K562 (cell line): ENCODE results near the gene SFXN1.

DNA sequence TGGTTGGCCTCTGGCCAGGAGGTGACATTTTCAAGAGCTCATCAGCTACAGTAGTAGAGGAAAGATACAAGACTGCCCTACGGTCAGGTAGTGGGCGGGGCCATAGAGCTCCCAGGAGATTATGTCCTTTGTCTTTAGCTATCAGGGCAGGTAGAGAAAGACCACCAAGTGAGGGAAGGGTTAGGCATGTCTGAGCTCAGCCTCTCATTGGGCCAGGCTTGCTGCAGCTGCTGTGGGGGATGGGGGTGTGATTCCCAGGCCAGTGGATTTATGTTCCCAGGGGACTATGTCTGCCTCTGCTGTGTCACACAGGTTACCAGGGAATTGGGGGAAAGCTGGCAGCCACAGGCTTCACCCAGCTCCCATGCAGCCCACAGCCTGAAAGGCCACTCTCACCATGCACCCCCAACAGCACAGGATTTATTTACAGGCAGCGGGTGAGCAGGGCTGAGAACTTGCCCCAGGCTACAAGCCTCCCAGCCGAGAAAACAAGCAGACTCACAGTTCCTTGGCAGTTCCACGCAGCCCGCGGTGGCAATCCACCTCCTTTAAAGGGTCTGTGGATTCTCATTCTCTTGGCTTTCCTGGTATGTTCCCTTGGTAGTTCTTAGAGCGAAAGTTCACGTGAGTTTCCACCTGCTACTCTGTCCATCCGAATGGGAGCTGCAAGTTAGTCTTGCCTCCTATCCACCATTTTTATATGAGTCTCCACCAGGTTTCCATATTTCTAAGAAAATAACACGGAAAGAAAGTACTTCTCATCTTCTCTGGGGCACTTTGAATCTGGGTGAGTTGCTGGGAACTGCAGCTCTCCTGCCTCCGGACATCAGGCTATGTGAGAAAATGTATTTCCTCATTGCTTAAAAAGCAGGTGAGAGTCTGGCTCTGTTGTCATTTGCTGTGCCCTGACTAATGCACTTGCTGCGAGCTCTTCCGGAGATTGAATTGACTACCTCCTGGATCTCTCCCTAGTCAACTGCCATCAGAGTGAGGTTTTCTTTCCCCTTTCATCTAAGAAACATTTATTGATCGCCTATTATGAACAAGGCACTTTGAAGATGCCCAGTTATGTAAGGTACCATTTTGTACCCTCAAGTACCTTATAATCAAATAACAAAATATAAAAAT is 37.8 kb upstream of the BOD1 start:
- RAMPAGE, long total RNA, result no peak
- RRBS, result no CpG with 5 or more reads among the region's 15 CpGs
PRO-cap:
- standard, result no peak
- CoPRO, capped RNA only, 2 experiments, result no peak in any of the 2 experiments
- CoPRO, capped and uncapped RNA, 2 experiments, result no peak in any of the 2 experiments
- CoPRO, uncapped RNA only, 2 experiments, result no peak in any of the 2 experiments
CAGE:
- cytosol, long polyA plus RNA, result no peak
- long polyA plus RNA, result no peak
- nucleolus, long total RNA, result no peak
- nucleus, long polyA plus RNA, result no peak

DNA sequence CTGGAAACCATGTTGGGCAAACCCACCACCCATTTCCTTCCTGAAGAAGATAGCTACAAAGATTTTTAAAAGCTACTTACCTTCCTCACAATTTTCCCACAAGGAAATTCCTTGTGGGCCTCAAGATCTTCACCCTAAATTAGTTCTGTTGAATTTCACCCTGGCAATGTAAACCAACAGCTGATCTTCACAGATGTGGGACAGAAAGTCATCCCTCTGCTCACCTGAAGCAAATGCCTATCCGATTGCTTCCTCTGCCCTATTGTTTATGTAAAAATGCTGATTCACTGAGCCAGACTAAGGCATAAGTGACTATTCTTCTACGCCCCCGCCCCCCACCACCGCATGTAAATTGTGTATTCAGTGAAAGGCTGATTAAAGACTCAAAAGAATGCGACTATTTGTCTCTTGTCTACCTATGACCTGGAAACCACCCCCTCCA is 129.5 kb upstream of the BOD1 start:
- RAMPAGE, long total RNA, result no peak
- RRBS, result no CpG with 5 or more reads among the region's 5 CpGs
PRO-cap:
- standard, result no peak
- CoPRO, capped RNA only, 2 experiments, result no peak in any of the 2 experiments
- CoPRO, capped and uncapped RNA, 2 experiments, result no peak in any of the 2 experiments
- CoPRO, uncapped RNA only, 2 experiments, result no peak in any of the 2 experiments
CAGE:
- cytosol, long polyA plus RNA, result no peak
- long polyA plus RNA, result no peak
- nucleolus, long total RNA, result no peak
- nucleus, long polyA plus RNA, result no peak

GRCh38 chr5:173770953-173771838 is 117.0 kb upstream of the CPEB4 start:
- RAMPAGE, long total RNA, result no peak
- RRBS, result no CpG with 5 or more reads among the region's 29 CpGs
PRO-cap:
- standard, result no peak
- CoPRO, capped RNA only, 2 experiments, result no peak in any of the 2 experiments
- CoPRO, capped and uncapped RNA, 2 experiments, result no peak in any of the 2 experiments
- CoPRO, uncapped RNA only, 2 experiments, result no peak in any of the 2 experiments
CAGE:
- cytosol, long polyA plus RNA, result no peak
- long polyA plus RNA, result no peak
- nucleolus, long total RNA, result no peak
- nucleus, long polyA plus RNA, result no peak

DNA sequence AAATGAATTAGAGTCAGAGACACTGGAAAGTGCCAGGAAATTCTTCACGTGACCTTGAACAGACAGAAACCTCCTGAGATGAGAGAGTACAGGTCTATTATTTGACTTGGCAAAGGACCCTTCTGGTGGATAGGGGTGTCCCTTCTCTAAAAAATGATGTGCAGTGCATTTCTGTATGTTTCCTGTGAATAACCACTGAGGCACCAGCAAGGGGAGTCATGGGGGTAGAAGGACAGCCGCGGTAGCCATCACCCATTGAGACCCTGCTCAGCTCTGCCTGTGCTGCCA is 110.9 kb upstream of the CPEB4 start:
- RAMPAGE, long total RNA, result no peak
- RRBS, result no CpG with 5 or more reads among the region's 3 CpGs
PRO-cap:
- standard, result no peak
- CoPRO, capped RNA only, 2 experiments, result no peak in any of the 2 experiments
- CoPRO, capped and uncapped RNA, 2 experiments, result no peak in any of the 2 experiments
- CoPRO, uncapped RNA only, 2 experiments, result no peak in any of the 2 experiments
CAGE:
- cytosol, long polyA plus RNA, result no peak
- long polyA plus RNA, result no peak
- nucleolus, long total RNA, result no peak
- nucleus, long polyA plus RNA, result no peak

- RAMPAGE, long total RNA, result no peak
- RRBS, result no CpG with 5 or more reads among the region's 16 CpGs
PRO-cap:
- standard, result no peak
- CoPRO, capped RNA only, 2 experiments, result no peak in any of the 2 experiments
- CoPRO, capped and uncapped RNA, 2 experiments, result no peak in any of the 2 experiments
- CoPRO, uncapped RNA only, 2 experiments, result no peak in any of the 2 experiments
CAGE:
- cytosol, long polyA plus RNA, result no peak
- long polyA plus RNA, result no peak
- nucleolus, long total RNA, result no peak
- nucleus, long polyA plus RNA, result no peak
These were observed 94.3 kb upstream of the CPEB4 start for GRCh38 chr5:173793643-173794543.

DNA sequence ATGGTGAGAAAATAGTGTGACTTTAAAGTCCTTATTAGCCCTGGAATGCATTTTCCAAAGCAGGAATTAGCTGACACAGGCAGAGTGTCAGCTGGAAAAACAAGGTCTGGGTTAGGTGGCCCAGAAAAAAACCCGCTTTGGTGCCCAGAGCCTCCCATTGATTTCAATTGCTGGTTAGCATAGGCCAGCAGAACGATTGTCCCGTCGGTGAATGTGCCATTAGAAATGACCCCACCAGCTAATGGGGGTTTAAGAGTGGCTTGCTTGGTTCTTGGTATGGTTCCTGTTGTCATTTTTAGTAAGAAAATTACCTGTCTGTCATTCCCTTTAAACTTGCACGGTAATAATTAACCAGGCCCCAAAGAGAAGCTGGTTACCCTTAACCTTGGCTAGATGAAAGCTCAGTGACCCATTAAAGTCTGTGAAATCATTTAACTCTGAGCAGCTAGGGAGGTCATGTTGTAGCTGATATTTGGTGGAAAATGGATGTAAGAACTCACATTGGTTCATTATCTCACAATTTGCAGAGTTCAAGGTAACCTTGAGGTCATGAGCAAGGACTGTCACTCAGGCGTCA is 61.9 kb upstream of the CPEB4 start:
- RAMPAGE, long total RNA, result no peak
- RRBS, result no CpG with 5 or more reads among the region's 6 CpGs
PRO-cap:
- standard, result no peak
- CoPRO, capped RNA only, 2 experiments, result no peak in any of the 2 experiments
- CoPRO, capped and uncapped RNA, 2 experiments, result no peak in any of the 2 experiments
- CoPRO, uncapped RNA only, 2 experiments, result no peak in any of the 2 experiments
CAGE:
- cytosol, long polyA plus RNA, result no peak
- long polyA plus RNA, result no peak
- nucleolus, long total RNA, result no peak
- nucleus, long polyA plus RNA, result no peak

GRCh38 chr5:173873026-173873352 is 15.2 kb upstream of the CPEB4 start:
- RAMPAGE, long total RNA, result no peak
- RRBS, result no CpG with 5 or more reads among the region's 6 CpGs
PRO-cap:
- standard, result no peak
- CoPRO, capped RNA only, 2 experiments, result no peak in any of the 2 experiments
- CoPRO, capped and uncapped RNA, 2 experiments, result no peak in any of the 2 experiments
- CoPRO, uncapped RNA only, 2 experiments, result no peak in any of the 2 experiments
CAGE:
- cytosol, long polyA plus RNA, result no peak
- long polyA plus RNA, result no peak
- nucleolus, long total RNA, result no peak
- nucleus, long polyA plus RNA, result no peak

DNA sequence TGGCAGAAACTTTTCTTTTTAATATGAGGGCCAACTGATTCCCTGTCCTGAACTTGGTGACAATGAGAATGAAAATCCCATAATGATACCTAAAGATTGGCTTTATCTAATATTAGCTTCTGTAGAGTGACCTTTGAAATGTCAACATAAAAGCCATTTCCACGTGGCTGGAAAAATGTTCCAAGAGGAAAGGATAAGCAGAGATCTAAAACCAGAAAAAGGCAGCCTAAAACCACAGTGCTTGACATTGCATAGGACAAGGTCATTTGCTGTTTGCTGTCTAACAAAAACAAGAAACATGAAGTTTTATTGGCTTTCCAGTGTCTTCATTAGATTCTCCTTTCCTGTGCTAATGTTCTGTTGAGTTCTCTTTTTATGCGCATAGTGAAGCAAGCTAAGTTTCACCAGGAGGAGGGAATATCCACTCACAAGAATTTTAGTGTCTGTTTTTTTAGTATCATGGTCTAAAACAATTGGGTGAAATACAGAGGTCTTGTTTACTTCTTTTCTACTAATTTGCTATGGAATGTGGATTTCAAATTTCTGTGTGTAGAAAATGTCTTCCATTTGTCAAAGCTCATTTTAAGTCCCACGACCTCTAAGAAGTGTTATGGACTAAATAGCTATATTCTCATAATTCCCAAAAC is 44.6 kb downstream of the CPEB4 start:
- RAMPAGE, long total RNA, result no peak
- RRBS, result no CpG with 5 or more reads among the region's 3 CpGs
PRO-cap:
- standard, result no peak
- CoPRO, capped RNA only, 2 experiments, result no peak in any of the 2 experiments
- CoPRO, capped and uncapped RNA, 2 experiments, result no peak in any of the 2 experiments
- CoPRO, uncapped RNA only, 2 experiments, result peak in 1 of 2 experiments; most common plus-strand start position 254 of the sequence (in 1)
CAGE:
- cytosol, long polyA plus RNA, result no peak
- long polyA plus RNA, result no peak
- nucleolus, long total RNA, result no peak
- nucleus, long polyA plus RNA, result no peak

DNA sequence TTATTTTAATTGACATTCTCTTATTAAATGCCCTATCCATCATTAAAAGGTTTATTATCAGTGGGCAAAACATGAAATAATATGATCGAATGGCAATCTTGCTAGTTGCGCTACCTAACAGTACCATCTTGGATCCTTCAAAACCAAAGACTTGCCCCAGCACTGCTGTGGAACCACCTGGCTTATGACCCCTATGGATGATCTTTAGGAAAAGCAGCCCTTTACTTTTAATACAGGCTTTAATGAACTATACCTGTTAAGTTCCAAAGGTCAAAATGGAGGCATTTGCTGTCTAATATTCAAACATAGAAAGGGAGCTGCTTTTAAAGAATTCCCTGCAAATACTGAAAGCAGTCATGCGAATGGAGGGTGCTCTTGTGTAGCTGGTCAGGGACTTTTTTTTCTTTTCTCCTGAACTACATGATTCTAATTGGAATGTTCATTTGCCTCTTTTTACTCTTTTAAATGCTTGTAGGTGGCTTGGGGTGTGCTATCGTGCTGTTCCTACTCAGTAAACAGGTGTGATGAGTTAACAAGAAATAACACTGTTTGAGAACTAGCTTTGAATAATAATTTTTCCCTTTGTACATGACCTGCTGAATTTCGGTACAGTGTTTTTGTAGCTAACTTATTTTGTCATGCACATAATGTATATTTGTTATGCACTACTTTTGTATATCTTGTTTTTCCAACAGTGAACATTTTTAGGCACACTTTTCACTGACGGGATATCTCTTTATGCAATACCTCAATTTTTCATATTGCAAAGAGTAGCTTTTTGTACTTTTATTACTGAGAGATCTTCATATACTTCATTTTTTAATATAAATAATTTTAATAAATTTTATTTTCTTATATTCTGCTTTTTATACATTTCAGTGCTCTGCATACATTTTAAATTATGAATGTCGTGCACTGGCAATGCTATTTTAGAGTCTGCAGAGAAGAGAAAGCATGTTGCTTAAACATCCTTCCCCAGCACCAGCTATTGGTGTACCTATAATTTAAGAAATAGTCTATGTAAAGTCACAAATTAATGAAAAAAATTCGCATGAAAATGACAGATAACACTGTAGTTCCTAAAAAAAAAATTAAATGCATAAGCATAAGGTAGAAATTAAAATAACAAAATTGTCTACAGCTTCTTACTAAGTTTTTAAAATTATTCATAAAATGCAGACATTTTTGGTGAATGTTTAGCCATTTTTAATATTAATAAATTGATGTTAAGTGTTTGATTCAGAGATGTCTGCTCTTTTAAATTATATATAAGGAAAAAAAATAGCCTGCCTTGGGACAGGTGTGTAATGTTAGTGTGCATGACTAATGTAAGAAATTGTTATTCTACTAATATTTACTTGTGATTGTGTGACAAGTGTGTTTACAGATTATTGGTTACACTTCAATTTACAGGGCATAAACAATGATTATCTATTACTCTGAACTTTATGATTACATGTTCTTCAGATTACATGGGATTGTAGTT is 30.8 kb upstream of the C5orf47 start:
- RAMPAGE, long total RNA, result no peak
- RRBS, result no CpG with 5 or more reads among the region's 8 CpGs
PRO-cap:
- standard, result no peak
- CoPRO, capped RNA only, 2 experiments, result no peak in any of the 2 experiments
- CoPRO, capped and uncapped RNA, 2 experiments, result no peak in any of the 2 experiments
- CoPRO, uncapped RNA only, 2 experiments, result peak in 1 of 2 experiments; most common plus-strand start position 259 of the sequence (in 1)
CAGE:
- cytosol, long polyA plus RNA, result no peak
- long polyA plus RNA, result no peak
- nucleolus, long total RNA, result no peak
- nucleus, long polyA plus RNA, result no peak

DNA sequence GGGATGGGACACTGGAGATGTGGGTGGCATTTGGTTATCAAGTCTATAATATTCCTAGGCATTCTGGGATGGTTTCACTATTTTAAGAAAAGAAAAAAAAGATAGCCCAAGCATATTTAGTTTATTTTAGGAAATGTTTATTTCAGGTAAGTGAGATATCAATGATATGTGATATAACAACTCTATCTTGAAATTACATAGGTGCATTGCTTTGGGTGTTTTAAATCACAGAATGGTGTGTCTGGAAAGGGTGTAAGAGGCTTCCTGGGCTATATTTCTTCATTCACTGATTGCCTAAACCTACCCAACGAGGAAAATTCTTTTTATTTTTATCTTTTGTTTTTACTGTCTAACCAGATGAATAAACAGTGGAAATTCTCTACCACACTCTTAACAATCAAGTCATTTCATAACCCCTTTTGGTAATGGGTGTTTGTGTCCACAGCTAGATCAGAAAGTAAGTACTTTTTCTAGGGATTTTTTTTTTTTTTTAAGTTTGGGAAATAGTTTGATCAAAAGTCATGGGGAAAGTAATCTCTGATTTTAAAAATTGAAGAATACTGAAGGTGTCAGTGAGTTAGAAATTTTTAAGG is 27.6 kb upstream of the C5orf47 start:
- RAMPAGE, long total RNA, result no peak
- RRBS, result no CpG with 5 or more reads among the region's 1 CpG
PRO-cap:
- standard, result no peak
- CoPRO, capped RNA only, 2 experiments, result no peak in any of the 2 experiments
- CoPRO, capped and uncapped RNA, 2 experiments, result no peak in any of the 2 experiments
- CoPRO, uncapped RNA only, 2 experiments, result peak in 1 of 2 experiments; most common plus-strand start position 332 of the sequence (in 1)
CAGE:
- cytosol, long polyA plus RNA, result no peak
- long polyA plus RNA, result no peak
- nucleolus, long total RNA, result no peak
- nucleus, long polyA plus RNA, result no peak

DNA sequence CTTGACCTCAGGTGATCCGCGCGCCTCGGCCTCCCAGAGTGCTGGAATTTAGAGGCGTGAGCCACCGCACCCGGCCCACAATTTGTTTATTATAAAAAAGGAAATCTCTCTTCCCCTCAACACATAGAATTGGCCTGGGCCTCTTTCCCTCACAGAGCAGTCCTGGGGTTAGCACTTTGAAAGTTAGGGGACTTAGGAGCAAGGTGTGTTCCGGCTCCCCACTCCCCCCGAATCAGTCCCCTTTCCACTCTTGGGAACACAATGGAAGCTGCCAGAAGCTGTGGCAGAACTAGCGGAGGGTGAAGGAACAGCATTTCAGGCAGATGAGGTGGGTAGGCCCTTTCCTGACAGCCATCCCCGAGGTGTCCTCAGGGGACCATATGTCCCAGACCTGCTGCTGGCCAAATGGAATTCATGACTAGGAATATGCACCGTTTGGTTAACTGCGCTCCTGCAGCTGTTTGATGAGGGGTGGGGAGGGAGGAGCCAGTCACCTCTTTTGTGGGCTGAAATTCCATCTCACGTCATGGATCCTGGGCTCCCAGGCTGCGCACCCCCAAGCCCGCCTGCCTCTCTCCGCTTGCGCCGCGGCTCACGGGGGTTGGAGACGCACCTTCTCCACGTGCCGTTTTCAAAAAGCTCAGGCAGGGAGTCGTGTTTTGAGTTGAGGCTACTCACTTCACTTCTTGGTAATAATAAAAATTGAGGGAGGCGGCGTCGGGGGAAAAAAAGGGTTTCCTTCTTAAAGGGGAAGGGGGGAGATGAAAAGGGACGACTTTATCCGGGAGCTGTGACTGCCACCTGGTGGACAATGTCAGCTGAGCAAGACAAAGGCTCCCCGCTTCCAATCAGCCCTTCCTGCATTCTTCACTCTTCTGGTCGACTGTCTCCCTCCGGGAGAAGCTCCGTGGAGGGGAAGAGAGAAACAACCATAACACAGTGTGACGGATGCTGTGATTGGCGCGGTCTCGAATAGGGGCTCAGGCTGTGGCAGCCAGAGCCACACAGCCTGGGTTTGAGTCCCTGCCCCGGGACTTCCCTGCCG is 16.1 kb upstream of the C5orf47 start:
- RAMPAGE, long total RNA, result no peak
- RRBS, result no CpG with 5 or more reads among the region's 40 CpGs
PRO-cap:
- standard, result no peak
- CoPRO, capped RNA only, 2 experiments, result no peak in any of the 2 experiments
- CoPRO, capped and uncapped RNA, 2 experiments, result no peak in any of the 2 experiments
- CoPRO, uncapped RNA only, 2 experiments, result no peak in any of the 2 experiments
CAGE:
- cytosol, long polyA plus RNA, result no peak
- long polyA plus RNA, result no peak
- nucleolus, long total RNA, result no peak
- nucleus, long polyA plus RNA, result no peak

DNA sequence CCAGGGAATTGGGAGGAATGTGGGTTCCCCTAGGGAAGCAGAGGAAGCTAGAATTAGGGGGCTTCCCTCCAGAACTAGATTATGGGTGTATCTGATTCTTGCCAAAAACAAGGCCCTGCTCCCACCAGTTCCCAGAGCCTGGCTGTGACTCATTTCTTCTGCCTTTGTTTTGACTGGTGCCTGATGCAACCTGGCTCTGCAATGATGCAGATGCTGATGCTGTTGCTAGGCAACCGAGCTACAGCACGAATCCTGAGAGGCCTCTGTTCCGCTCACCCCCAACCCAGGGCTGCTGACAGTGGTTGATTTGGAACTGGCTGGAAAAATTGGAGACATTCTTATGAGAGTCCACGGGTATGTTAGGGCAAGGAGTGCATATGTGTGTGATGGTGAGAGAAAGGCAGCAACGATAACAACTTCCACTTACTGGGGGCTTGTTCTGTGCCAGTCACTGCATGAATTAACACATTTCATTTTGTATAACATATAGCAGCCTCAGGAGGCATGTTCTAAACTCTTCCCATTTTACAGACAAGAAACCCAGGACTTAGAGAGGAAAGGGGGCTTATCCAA is 100.4 kb downstream of the NSG2 start:
- RAMPAGE, long total RNA, result no peak
- RRBS, result no CpG with 5 or more reads among the region's 5 CpGs
PRO-cap:
- standard, result no peak
- CoPRO, capped RNA only, 2 experiments, result no peak in any of the 2 experiments
- CoPRO, capped and uncapped RNA, 2 experiments, result no peak in any of the 2 experiments
- CoPRO, uncapped RNA only, 2 experiments, result no peak in any of the 2 experiments
CAGE:
- cytosol, long polyA plus RNA, result no peak
- long polyA plus RNA, result no peak
- nucleolus, long total RNA, result no peak
- nucleus, long polyA plus RNA, result no peak

DNA sequence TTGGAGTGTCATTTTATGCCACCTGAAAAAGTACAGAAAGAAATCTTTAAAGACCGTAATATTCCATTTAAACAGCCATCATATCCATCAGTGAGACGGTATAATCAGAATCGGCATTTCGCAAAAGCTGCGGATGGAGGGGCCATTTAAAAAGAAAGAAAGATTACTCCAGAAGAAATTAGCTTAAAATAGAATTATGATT is 198.9 kb downstream of the MSX2 start:
- RAMPAGE, long total RNA, result no peak
- RRBS, result no CpG with 5 or more reads among the region's 5 CpGs
PRO-cap:
- standard, result no peak
- CoPRO, capped RNA only, 2 experiments, result no peak in any of the 2 experiments
- CoPRO, capped and uncapped RNA, 2 experiments, result no peak in any of the 2 experiments
- CoPRO, uncapped RNA only, 2 experiments, result no peak in any of the 2 experiments
CAGE:
- cytosol, long polyA plus RNA, result no peak
- long polyA plus RNA, result no peak
- nucleolus, long total RNA, result no peak
- nucleus, long polyA plus RNA, result no peak

- RAMPAGE, long total RNA, result no peak
- RRBS, result no CpG with 5 or more reads among the region's 7 CpGs
PRO-cap:
- standard, result no peak
- CoPRO, capped RNA only, 2 experiments, result no peak in any of the 2 experiments
- CoPRO, capped and uncapped RNA, 2 experiments, result no peak in any of the 2 experiments
- CoPRO, uncapped RNA only, 2 experiments, result no peak in any of the 2 experiments
CAGE:
- cytosol, long polyA plus RNA, result no peak
- long polyA plus RNA, result no peak
- nucleolus, long total RNA, result no peak
- nucleus, long polyA plus RNA, result no peak
These were observed 926 bp upstream of the SFXN1 start for GRCh38 chr5:175477325-175477943.

DNA sequence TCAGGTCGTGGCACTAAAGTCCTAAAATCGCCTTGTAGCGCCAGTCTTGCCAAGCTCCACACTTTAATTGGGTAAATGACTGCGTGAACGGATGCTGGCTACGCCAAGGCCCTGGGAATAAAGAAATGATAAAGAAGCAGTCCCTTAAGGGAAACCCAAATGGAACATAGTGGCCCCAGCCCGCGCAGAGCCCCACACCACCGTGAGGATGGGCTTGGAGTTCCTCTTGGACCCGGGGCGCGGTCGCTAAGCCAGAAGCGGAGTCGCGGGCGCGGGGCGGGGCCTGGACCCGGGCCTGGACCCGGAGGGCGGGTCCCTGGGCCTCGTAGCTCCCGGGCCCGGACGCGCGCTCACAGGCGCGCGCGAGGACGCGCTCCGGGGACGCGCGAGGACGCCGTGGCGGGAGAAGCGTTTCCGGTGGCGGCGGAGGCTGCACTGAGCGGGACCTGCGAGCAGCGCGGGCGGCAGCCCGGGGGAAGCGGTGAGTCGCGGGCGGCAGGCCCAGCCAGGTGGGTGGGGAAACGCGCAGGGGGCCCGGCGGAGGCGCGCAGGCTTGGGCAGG is at the start of gene SFXN1:
Gene SFXN1, plus strand, starts transcription at position 402 of the 562 bp plus-strand sequence.
- RAMPAGE, long total RNA, result start-site peak on the plus strand centred at position 425 of the sequence, 96 bp wide, 2,313 and 2,087 reads in 2 replicates
- RRBS, result 2% methylated on average over 46 of the region's 61 CpGs
PRO-cap:
- standard, result unidirectional peak, plus-strand start at position 411 of the sequence
- CoPRO, capped RNA only, 2 experiments, result peak in 2 of 2 experiments; most common plus-strand start position 353 of the sequence (in 2); most common minus-strand start position 327 of the sequence (in 1)
- CoPRO, capped and uncapped RNA, 2 experiments, result peak in 2 of 2 experiments; most common plus-strand start position 411 of the sequence (in 2); most common minus-strand start position 115 of the sequence (in 1)
- CoPRO, uncapped RNA only, 2 experiments, result peak in 1 of 2 experiments; most common plus-strand start position 421 of the sequence (in 1)
CAGE:
- cytosol, long polyA plus RNA, result start-site peak on the plus strand centred at position 403 of the sequence, 99 bp wide, 2,306 and 1,355 reads in 2 replicates
- long polyA plus RNA, result start-site peak on the plus strand centred at position 427 of the sequence, 52 bp wide, 1,020 and 1,422 reads in 2 replicates
- nucleolus, long total RNA, result no peak
- nucleus, long polyA plus RNA, result start-site peak on the plus strand centred at position 403 of the sequence, 97 bp wide, 732 and 901 reads in 2 replicates

DNA sequence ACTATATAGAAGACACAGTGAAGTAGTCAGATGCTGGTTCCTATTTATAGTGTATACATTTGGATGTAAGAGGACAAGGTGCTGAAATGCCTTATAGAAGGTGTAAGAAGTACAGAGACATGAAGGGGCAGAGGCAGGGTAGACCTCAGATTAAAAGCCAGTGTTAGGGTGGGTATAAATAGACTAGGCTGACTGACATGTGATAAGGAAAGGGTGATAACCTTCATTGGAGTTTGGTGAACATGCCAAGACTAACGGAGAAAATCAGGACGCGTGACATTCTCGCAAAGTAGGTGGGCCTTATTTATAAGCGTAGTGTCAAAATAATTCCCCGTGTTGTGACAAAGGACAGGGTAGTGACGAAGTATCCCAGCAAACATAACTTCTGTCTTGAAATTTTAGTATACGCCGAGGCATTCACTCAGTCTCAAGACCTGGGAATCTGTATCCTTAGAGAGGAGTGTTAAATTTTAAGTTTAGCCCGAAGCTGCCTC is 59.0 kb upstream of the HRH2 start:
- RAMPAGE, long total RNA, result no peak
- RRBS, result no CpG with 5 or more reads among the region's 10 CpGs
PRO-cap:
- standard, result no peak
- CoPRO, capped RNA only, 2 experiments, result no peak in any of the 2 experiments
- CoPRO, capped and uncapped RNA, 2 experiments, result no peak in any of the 2 experiments
- CoPRO, uncapped RNA only, 2 experiments, result no peak in any of the 2 experiments
CAGE:
- cytosol, long polyA plus RNA, result no peak
- long polyA plus RNA, result no peak
- nucleolus, long total RNA, result no peak
- nucleus, long polyA plus RNA, result no peak

GRCh38 chr5:175710354-175710862 is 52.5 kb downstream of the HRH2 start:
- RAMPAGE, long total RNA, result no peak
- RRBS, result no CpG with 5 or more reads among the region's 10 CpGs
PRO-cap:
- standard, result no peak
- CoPRO, capped RNA only, 2 experiments, result no peak in any of the 2 experiments
- CoPRO, capped and uncapped RNA, 2 experiments, result no peak in any of the 2 experiments
- CoPRO, uncapped RNA only, 2 experiments, result no peak in any of the 2 experiments
CAGE:
- cytosol, long polyA plus RNA, result no peak
- long polyA plus RNA, result no peak
- nucleolus, long total RNA, result no peak
- nucleus, long polyA plus RNA, result no peak

GRCh38 chr5:176034511-176034725 is 66.3 kb upstream of the THOC3 start:
- RAMPAGE, long total RNA, result no peak
- RRBS, result no CpG with 5 or more reads among the region's 4 CpGs
PRO-cap:
- standard, result no peak
- CoPRO, capped RNA only, 2 experiments, result no peak in any of the 2 experiments
- CoPRO, capped and uncapped RNA, 2 experiments, result no peak in any of the 2 experiments
- CoPRO, uncapped RNA only, 2 experiments, result no peak in any of the 2 experiments
CAGE:
- cytosol, long polyA plus RNA, result no peak
- long polyA plus RNA, result no peak
- nucleolus, long total RNA, result no peak
- nucleus, long polyA plus RNA, result no peak